ENCODE results near the gene TSPAN17.

- RRBS = no CpG with 5 or more reads among the region's 11 CpGs
Measured at GRCh38 chr5:176416990-176417421, 667 bp upstream of the CLTB start.

DNA sequence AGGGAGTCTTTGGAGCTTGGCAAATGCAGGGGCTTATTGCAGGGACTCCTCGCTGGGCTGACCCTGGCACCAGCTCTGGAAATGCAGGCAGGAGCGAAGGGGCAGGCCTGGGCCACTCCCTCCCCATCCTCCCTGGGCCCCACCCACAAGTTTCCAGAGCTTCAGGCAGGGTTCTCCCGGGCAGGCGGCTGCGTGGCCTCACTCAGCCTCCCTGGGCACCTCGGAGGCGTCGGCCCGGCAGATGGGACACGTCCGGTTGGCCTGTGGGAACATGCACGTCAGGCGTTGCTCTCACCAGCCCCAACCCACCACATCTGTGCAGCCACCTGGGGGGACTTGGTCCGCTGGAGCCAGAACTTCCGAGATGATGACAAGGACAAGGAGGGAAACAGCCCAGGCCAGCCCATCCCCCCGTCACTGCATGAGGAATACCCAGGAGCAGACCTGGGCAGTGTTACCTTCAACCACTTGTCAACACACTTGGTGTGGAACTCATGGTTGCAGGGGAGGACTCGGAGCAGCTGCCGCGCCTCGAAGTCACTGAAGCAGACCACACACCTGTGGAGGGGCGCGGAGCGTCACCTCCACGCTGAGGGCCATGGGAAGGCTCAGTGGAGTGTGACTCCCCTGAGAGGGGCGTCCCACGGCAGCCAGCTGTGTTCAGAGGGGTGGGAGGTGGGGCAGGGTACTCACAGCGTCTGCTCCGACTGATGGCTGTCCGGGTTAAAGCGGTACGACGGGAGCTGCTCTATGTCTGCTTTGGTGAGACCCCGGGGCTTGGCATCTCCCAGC, 8.2 kb downstream of the RNF44 start:
- RRBS = 88% methylated on average over 7 of the region's 33 CpGs

DNA sequence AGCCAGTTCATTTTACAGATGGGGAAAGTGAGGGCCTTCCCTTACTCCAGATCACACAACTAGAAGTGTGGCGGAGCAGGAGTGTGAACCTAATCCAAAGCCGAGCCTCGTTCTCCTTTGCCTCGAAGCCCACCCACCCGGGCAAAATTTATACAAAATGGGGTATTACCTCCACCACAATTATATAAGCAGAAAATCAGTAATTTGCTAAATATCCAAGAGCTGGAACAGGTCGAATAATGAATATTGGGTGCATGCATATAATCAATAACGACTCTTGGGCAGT, 1.0 kb upstream of the RNF44 start:
- RRBS = no CpG with 5 or more reads among the region's 7 CpGs

DNA sequence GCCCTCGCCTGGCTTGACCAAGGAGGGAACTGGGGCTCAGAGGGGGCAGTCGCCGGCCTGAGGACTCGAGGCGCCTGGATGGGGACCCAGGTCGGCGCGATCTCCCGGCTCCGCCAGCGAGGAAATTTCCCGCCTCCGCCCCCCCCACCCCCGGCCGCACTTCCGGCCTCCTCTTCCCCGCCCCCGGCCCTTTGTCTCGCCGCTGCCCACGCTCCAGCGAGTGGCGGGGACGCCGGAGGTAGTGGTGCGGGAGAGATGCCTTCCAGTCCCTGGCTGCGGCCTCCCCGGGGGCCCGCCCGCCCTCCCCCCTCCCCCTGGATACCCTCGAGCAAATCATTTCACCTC, 454 bp upstream of the GPRIN1 start:
- RRBS = 1% methylated on average over 23 of the region's 31 CpGs

DNA sequence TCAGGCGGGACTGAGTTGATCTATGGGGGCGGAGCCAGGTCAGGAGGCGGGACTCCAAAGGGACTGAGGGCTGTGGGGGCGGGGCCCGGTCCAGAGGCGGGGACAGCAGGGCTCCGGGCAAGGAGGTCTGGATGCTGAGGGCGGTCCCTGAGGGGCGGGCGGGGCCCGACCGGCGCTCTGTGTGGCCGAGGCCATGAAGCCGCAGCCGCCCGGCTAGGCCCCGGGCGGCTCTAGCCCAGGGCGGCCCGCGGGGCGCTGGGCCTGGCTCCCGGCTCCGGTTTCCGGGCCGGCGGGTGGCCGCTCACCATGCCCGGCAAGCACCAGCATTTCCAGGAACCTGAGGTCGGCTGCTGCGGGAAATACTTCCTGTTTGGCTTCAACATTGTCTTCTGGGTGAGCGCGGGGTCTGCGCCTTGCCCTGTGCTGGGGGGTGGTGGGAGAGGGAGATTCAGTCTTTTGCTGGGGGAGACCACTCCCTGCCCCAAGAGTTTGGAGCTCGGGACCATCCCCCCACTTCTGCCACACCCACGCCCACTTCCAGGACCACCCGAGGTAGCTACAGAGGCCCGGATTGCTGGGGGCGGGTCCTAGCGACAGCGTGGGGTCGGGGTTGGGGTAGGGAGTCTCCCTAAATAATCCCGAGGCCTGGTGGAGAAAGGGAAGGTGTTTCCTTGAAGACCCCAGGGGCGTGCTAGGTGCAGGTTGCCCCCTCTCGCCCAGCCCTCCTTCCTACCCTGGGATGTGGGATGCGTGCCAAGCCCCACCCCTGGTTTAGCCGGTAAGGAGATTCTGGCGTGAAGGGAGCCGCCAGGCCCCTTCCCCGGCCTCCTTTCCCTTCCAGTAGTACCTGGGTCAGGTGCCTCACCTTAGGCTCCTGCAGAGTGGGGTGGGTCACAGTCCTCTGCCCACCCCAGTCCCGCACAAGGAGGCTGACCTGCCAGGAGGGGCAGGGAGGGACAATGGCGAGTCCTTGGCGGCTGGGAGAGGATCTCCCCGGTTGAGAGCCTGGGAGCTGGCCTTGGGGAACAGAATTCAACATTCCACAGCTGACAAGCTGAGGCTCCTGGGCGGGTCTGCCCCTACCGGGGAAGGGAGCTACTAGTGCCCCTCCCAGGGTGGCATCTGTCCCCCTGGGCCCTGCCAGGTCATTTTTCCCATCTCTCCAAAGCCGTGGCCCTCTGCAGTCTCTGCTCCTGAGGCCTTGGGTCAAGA, at the start of gene TSPAN17:
TSPAN17 (plus strand) TSS at position 175 of the 1,212 bp plus-strand sequence.
- RRBS = 3% methylated on average over 24 of the region's 58 CpGs

- RRBS = no CpG with 5 or more reads among the region's 19 CpGs
Measured at GRCh38 chr5:176676021-176676742, 28.9 kb downstream of the TSPAN17 start.

GRCh38 chr5:177116659-177117382, 16.8 kb upstream of the NSD1 start:
- RRBS = 77% methylated on average over 20 of the region's 49 CpGs

DNA sequence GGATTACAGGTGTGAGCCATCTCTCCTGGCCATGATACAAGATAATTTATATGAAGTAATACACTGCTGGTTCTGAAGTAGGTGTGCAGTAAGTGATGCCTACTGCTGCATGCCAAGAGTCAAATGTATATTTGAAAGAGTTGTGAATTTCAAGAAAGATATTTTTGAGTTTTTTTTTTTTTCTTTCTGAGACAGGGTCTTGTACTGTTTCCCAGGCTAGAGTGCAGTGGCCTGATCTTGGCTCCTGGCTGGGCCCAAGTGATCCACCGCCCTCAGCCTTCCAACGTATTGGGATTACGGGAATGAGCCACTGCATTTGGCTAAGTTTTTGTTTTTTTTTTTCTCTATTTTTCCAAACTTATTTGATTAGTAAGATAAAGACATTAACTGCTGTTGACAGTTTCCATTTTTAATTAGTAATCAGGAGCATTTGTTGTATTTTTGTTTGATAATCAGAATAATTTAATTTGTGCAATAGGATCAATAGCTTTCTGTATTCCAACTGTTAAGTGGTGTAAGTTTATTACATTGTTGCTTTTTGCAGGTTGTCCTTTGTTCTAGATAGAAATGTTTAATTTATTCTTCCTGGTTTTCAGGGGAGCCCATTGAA, 10.6 kb downstream of the NSD1 start:
- RRBS = no CpG with 5 or more reads among the region's 3 CpGs

DNA sequence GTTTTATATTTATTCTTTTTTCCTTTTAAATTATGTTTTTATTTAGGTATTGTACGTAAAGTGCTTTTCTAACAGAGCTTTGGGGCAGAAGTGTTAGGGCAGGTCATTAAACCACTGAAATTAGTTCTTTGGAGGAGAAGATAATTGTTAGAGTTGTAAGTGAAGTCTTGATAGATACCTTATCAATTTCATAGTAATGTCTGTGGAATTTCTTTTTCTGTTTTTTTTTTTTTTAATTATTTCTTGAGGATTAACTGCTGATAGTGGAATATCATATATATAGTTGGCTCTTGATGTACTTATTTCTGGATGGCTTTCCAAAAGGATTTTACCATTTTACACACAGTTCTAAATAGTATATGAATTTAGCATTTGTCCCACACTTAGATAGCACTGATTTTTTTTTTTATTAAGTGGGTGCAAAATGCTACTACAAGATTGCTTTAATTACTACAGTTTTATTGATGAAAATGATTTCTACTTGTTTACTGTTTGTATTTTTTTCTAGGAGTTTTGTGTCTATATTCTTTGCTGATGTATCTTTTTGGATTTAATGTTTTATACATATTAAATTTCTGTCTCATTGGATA, 19.5 kb downstream of the NSD1 start:
- RRBS = no CpG with 5 or more reads among the region's 1 CpG

DNA sequence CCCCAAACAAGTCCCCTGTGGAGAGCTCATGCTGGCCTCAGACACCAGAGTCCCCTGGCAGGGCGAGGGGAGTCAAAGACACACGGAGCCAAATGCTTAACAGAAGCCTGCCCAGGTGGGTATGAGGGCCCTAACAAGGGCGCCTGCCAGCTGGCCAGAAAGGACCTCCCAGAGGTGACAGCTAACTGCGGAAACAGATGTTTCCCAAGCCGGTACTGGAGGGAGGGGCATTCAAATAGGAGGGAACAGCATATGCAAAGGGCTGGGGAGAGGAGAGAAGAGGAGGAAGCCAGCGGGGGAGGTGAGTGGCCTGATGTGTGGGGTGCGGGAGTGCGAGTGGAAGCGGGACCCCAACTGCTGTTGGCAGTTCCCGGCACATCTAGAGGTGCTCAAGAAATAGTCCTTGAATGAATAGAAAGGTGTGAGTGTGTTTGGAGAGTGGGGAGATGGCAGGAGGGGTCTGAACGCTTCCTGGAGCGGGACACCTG, 858 bp downstream of the MXD3 start:
- RRBS = no CpG with 5 or more reads among the region's 12 CpGs

- RRBS = no CpG with 5 or more reads among the region's 4 CpGs
Measured at GRCh38 chr5:177319518-177320104, 7.9 kb upstream of the MXD3 start.

GRCh38 chr5:177331244-177332447, 19.8 kb downstream of the LMAN2 start:
- RRBS = 89% methylated on average over 3 of the region's 47 CpGs

DNA sequence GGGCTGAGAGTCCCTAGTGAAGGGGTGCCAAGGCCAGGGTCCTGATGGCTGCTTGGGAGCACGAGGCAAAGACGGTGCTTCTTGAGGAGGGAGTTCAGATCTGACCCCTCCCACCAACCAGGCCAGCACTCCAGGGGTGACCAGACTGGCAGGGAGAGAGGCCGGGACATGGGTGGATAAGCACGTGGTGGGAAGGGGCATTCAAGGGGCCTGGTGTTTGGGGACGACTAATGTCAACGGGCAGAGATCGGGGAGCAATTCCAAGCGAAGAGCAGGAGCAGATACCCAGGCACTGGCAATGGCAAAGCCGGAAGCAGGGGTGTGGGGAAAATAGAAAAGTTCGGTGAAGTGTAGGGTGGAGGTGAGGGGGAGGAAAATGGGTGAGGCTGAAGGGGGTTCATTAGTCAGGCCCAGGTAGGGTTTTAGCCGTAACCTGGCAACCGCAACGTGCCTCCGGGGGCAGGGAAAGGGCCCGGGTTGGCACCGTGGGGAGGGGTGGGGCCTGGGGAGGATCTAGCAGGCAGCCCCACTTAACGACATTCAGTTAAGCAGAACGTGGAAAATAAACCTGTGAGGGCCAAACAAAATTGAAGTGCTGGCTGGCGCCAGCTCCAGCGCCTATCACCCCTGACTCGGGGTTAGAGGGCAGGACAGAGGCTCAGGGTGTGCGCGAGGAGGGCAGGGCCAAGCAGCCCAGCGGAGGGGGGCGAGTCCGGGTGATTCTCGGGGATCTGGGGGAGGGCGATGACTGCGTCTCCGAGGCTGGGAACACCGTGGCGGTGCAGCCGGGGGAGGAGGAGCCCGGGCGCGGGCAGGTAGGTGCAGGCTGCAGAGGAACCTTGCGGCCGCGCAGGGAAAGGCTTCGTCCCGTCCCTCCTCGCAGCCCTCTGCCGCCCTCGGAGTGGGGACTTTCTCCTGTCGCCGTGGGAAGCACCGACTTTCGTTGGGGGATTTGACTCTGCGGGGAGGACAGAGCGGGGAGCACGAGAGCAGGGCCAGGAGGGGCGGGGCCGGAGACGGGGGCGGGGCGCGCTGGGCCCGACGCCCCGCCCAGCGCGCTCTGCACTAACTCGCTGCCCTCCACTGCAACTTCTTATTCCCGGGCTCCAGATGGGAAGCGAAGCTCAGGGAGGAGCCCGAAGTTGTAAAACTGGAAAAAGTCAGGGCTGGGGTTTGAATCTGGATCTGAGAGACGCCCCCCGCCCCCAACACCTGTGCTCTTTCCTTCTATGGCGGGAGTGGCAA, 5.0 kb downstream of the RGS14 start:
- RRBS = 1% methylated on average over 16 of the region's 69 CpGs

GRCh38 chr5:177373748-177374649, 10.2 kb upstream of the SLC34A1 start:
- RRBS = no CpG with 5 or more reads among the region's 13 CpGs

DNA sequence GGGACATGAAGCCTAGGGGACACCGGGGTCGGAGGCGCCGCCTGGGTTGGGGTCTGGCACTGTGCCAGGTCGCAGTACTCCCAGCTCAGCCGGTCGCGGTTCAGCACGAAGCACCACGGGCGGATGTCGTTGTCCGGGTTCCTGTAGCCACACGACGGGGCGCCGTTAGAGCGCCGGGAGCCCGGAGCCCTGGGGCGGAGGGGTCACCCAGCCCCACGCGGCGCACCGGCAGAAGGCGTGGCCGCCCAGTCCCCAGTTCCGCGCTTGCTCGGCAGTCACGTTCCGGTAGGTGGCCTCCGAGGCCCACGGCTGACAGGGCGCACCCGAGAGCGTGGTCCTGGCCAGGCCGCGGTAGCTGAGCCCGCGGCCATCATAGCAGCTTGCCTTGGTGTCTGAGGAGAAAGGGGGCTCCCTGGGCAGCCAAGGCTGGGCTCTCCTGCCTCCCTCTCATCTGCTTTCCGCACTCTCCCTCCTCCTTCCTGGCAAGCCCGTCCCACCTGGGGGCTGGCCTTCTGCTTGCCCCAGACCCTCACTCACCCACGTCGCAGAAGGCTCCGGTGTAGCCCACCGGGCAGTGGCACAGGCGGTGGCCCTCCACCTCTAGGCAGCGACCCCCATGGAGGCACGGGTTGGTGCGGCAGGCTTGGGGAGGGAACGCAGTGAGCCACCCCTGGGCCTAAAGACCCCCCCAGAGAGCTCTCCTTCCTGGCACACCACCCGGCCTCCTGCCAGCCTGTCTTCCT, 4.0 kb upstream of the PFN3 start:
- RRBS = 1% methylated on average over 30 of the region's 53 CpGs

DNA sequence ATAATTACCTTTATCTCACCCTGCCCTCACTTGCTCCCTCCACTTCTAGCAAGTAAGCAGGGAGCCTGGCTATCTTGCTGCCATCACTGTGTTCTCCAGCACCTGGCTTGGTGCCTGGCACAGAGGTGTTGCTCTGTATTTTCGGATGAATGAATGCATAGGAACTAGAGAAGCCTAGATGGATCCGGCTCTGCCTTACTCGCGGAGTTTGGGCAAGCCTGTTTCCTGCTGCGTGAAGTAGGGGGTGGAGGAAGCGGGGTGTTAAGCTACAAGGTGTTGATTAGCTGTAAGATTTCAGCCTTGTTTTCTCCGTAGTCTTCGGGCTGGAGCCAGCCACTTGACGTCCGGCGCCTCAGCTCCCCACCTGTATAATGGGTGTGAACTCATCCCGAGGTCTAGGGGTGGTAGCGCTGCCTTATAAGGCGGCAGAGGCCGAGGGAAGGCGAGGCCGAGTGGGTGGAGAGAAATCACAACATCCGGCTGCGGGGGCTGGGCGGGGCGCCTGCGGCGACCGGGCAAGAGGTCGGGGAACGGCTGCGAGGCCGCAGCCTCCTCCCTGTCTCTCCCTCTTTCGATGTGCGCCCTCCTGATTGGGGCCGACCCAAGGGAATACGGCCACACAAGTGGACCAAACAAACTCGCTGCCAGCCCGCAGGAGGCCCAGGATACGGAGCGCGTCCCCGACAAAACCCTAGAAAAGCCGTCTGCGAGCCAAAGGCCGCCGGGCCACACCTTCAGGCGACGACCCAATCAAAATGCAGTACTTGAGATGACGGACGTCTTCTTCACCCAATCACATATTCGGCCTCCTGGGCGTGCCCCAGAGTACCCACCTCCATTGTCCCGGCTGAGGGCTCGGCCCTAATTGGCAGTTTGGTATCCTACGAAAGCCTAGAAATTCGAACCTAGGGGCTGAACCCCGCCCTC, 668 bp upstream of the GRK6 start:
- RRBS = 2% methylated on average over 12 of the region's 53 CpGs

GRCh38 chr5:177445817-177446000, 905 bp upstream of the PRR7 start:
- RRBS = no CpG with 5 or more reads among the region's 6 CpGs

DNA sequence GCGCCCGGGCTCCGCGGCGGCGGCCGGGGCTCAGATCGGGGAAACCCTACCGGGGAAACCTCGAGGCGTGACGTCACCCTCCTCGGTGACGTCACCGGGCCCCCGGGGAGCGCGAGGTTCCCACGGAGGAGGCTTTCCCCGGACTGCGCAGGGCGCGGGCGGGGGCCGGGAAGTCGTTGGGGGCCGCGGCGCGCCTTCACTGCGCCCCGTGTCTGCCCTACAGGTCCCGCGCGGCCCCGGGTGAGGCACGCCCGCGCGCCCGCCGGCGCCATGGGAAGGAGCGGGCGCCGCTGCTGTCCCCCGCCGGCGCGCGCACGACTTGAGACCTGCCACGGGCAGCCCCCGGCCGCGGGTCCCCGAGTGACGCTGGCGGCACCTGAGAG, 8.0 kb downstream of the PRR7 start:
- RRBS = 1% methylated on average over 39 of the region's 59 CpGs

DNA sequence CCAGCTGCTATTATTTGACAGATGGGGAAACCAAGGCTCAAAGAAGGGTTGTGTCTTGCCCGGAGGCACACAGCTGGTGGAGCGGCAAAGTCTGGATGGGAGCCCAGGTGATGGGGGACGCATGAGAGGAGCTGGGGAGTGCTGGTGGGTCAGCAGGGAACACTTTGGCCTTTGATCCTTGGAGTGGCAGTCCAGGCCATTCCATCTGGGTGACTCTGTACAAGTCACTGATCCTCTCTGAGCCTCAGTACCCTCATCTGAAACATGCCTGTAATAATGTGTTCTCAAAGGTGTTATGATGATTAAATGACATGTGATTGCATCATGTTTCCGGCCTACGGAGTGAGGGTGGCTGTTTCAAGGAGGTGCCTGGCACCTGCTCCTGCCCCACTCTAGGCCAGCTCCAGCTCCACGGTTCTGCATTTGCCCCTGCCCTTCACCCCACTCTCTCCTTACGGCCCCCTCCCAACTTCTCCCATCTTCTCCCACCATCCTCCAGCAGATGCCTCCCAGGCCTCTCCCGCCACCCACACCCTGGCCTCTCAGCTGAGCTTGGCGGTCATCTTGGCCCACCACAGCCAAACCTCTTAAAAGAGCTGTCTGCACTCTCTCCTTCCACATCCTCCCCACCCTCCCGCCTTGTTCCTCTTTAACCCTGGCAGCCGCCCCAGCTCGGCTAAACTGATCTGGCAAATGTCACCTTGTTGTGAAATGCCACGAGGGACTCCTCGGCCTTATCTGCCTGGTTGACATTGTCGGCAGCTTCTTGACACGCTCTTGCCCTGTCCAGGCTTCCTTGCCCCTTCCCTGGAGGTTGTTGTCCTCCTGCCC, 5.6 kb upstream of the DBN1 start:
- RRBS = no CpG with 5 or more reads among the region's 16 CpGs

- RRBS = no CpG with 5 or more reads among the region's 16 CpGs
Measured at GRCh38 chr5:177479626-177480019, 6.2 kb upstream of the DBN1 start.

Measured in T47D (cell line).